CMK (cell line): Measurements from ENCODE around the genes RABGAP1 and LHX2.

- RRBS: 0% methylated on average over 3 of the region's 58 CpGs
Measured at GRCh38 chr9:122940284-122941461, at the start of gene RABGAP1. TSS of gene RABGAP1 (plus strand) at chr9:122941020.

GRCh38 chr9:122941620-122942168 lies 874 bp downstream of the RABGAP1 start:
- RRBS: no CpG with 5 or more reads among the region's 15 CpGs

- RRBS: no CpG with 5 or more reads among the region's 15 CpGs
Measured at GRCh38 chr9:123106497-123107532, 73.3 kb downstream of the GPR21 start.

- RRBS: no CpG with 5 or more reads among the region's 7 CpGs
Measured at GRCh38 chr9:123225101-123225717, 43.2 kb downstream of the STRBP start.

- RRBS: 20% methylated on average over 2 of the region's 12 CpGs
Measured at GRCh38 chr9:123299483-123300257, 31.3 kb upstream of the STRBP start.

GRCh38 chr9:123356385-123356601 lies 296 bp downstream of the CRB2 start:
- RRBS: no CpG with 5 or more reads among the region's 8 CpGs

GRCh38 chr9:123425365-123425780 lies 69.4 kb downstream of the CRB2 start:
- RRBS: no CpG with 5 or more reads among the region's 16 CpGs

GRCh38 chr9:123453768-123454298 lies 97.8 kb downstream of the CRB2 start:
- RRBS: no CpG with 5 or more reads among the region's 7 CpGs

DNA sequence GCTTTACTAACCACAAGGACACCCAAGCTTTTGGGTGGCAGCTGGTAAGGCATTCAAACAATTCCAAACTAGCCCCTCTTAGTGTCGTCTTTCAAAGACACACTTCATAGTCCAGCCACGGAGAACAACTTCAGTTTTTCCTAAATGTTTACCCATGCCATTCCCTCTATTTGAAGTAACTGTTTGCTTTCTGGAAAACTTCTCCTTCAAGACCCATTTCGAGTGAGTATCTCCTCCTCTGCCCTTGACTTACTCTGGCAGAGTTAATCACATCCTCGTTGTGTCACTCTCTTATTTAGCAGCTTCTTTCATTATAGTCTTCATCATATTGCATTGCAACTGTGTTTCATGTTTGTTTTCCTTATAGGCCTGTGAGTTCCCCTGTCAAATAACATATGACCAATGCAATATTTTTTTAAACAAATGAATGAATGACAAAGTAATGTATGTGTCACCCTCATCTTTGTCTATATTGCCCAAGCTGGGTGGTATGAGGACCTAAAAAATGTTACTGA lies 172.8 kb downstream of the CRB2 start:
- RRBS: no CpG with 5 or more reads among the region's 4 CpGs

GRCh38 chr9:123679388-123679860 lies 250.5 kb downstream of the DENND1A start:
- RRBS: no CpG with 5 or more reads among the region's 9 CpGs

GRCh38 chr9:123928904-123929671 lies 838 bp downstream of the DENND1A start:
- RRBS: 1% methylated on average over 11 of the region's 21 CpGs

GRCh38 chr9:124011301-124011887 lies at the start of gene LHX2:
TSS of gene LHX2 (plus strand) at chr9:124011768.
- RRBS: 61% methylated on average over 7 of the region's 46 CpGs

- RRBS: 4% methylated on average over 5 of the region's 9 CpGs
Measured at GRCh38 chr9:124216506-124217061, 41.2 kb upstream of the NEK6 start.

- RRBS: no CpG with 5 or more reads among the region's 5 CpGs
Measured at GRCh38 chr9:124218643-124219155, 39.0 kb upstream of the NEK6 start.

- RRBS: 89% methylated on average over 9 of the region's 21 CpGs
Measured at GRCh38 chr9:124267035-124268099, 9.6 kb downstream of the NEK6 start.

DNA sequence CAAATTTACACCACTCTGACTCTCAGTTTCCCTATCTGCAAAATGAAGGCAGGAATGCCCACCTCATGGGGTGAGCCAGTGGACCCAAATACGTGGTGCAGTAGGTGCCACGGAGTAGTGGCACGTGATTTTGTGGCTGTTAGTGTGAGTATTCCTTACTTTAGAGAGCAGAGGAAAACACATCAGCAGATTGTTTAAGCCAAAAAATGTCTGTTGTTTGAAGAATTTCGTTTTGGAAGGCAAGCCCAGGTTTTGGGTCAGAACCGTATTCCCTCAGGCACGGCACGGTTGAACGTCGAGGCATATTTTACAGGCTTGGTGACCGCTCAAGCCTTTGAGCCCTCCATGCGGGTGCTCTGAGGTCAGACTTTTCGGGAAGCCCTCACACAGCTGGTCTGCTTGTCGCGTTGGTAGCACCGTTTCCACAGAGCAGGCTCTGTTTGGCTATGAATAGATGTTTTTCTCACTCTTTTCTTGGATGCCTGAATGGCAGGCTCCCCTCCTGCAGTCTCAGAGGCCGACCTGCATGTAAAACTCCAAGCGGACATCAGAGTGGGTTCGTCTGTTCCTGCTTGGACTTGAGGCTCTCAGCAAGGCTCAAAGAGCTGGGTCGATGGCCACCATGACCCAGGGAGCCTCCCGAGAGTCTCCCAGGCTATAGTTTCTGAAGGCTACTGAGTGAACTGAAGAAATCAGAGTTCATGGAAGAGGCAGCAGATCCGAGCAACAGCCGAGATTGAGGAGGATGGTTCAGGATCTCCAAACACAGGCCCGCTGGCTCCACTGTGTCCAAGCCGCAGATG lies 27.3 kb downstream of the NEK6 start:
- RRBS: no CpG with 5 or more reads among the region's 24 CpGs

GRCh38 chr9:124285759-124286983 lies 28.4 kb downstream of the NEK6 start:
- RRBS: no CpG with 5 or more reads among the region's 26 CpGs

GRCh38 chr9:124351961-124352469 lies 63.2 kb downstream of the PSMB7 start:
- RRBS: no CpG with 5 or more reads among the region's 12 CpGs

DNA sequence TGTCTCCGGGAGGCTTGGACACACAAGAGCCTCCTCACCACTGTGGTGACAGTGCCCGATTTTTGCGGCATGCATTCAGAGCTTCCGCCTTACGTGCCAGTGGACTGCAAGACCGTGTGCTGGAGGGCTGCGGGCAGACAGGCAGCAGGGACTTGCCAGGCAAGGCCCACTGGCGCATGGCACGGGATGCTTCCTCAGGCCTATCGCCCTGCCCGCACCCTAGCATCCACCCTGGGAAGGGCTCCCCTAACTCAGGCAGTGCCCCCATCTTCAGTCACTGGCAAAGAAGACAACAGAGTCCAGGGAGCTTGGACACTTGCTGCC lies 60.4 kb downstream of the PSMB7 start:
- RRBS: no CpG with 5 or more reads among the region's 11 CpGs